Calu3 (cell line): ENCODE data around the gene GIN1.

DNA sequence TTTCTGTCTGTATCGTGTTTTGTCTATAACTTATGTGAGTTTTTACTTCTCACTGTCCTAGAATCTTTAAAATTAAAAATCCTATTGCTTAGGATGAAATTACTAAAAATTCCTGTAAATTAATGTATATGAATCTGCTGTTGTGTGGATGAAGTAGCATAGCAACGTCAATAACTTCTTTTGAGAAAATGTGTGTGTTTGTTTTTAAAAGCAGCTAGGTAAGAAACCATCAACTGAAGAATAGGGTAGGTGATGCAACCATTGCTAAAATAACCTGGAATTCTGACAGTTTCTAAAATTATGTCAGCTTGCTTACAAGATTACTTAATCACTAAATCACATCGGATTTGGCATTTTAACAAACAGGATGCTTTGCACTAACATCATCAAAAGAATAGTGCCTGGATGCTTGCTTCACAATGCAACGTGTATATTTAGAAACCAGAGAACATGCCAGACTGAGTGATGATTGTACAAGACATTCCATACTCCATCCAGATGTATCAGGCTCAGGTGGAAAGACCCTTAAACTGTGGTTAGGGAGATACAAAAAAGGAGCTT lies 43.8 kb downstream of the PAM start:
- PRO-cap: no peak

GRCh38 chr5:102865112-102865545 lies 110.0 kb downstream of the PAM start:
- PRO-cap: no peak

- PRO-cap: no peak
Measured at GRCh38 chr5:102948238-102948670, 171.7 kb downstream of the GIN1 start.

DNA sequence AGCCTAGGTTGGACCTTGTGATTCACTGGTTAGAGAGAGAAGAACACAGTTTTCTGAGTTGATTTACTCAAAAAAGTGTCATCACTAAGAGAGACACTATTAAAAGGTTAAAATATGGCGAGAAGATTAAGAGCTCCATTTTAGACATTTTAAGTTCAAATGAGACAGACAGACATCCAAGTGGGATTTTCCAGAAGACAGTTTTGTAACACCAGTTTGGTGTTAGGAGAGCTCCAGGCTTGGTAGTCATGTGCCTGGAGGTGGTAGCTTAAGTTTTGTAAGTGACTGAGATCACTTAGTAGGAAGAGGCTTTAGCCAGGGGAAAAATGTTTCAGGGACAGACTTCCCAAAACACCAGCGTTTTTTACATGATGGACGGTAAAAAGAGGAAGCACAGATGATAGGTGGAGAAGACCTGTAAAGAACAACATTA lies 150.3 kb downstream of the GIN1 start:
- PRO-cap: no peak

- PRO-cap: bidirectional peak, plus-strand start at chr5:103119427, minus-strand start at chr5:103119258
Measured at GRCh38 chr5:103119175-103119489, 806 bp downstream of the GIN1 start.

- PRO-cap: bidirectional peak, plus-strand start at chr5:103119866, minus-strand start at chr5:103119800; bidirectional peak, plus-strand start at chr5:103120322, minus-strand start at chr5:103120138
Measured at GRCh38 chr5:103119490-103120438, at the start of gene GIN1. TSS of gene GIN1 (minus strand) at chr5:103120138.

GRCh38 chr5:104540613-104541095 lies 978.1 kb upstream of the NUDT12 start:
- PRO-cap: no peak

- PRO-cap: no peak
Measured at GRCh38 chr5:106856824-106857061, 814.0 kb downstream of the EFNA5 start.

GRCh38 chr5:106980628-106981319 lies 690.0 kb downstream of the EFNA5 start:
- PRO-cap: no peak

DNA sequence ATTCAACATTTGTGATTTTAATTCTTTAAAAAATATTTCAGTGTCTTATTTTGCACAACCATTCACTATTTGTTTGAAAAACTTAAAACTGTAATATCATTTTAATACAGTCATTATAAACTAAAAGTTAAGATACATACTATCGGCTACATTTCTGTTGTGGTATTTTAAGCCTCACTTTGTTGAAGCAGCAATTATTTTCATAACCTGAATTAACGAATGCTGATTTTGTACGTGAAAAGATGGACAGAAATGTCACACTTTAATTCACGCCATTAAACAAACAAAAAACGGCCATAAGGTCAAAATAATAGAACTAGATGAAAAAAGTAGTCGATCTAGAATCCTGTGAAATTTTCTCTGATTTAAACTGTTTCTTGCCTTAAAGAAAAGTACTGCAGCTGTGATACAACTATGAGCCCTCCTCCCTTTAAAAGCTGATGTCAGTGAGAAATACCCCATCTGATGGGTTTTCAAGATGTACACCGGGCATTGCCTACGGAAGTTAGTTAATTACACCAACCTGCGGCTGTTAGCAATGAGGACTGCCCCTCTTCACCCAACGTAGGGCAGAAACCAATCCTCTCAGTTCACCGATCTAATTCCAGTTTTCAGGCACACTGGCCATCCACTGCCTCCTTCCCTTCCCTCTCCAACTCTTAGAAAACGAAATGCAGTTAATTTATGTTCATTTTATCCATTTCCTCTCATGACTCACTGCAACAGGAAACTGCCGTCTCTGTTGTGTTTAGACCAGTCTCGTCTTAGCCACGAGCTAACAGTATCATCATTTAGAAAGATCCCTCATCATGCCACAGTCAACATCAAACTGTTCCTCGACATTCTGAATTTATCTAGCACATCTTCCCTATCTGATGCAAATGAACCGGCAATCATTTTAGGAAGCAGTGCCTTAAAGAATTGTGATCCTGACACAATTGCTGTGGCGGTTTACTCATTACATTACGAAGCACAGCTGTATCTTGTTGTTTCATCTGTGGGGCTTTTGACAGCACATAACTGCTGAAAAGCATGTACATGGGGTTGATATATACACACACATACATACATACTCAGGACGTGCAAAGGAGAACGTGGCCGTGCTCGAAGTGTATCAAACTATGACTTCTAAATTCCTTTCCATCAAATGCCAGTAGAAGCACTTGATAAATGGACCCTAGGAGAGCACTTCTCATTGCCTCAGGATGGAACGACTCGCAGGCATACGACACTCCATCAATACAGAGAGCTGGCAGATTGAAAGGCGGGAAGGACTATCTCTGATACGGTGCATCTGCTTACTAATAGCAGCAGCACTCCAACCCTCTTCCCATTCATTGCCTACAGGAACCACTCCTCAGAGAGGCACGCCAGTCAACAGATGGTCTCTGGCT lies 168.7 kb downstream of the EFNA5 start:
- PRO-cap: no peak

DNA sequence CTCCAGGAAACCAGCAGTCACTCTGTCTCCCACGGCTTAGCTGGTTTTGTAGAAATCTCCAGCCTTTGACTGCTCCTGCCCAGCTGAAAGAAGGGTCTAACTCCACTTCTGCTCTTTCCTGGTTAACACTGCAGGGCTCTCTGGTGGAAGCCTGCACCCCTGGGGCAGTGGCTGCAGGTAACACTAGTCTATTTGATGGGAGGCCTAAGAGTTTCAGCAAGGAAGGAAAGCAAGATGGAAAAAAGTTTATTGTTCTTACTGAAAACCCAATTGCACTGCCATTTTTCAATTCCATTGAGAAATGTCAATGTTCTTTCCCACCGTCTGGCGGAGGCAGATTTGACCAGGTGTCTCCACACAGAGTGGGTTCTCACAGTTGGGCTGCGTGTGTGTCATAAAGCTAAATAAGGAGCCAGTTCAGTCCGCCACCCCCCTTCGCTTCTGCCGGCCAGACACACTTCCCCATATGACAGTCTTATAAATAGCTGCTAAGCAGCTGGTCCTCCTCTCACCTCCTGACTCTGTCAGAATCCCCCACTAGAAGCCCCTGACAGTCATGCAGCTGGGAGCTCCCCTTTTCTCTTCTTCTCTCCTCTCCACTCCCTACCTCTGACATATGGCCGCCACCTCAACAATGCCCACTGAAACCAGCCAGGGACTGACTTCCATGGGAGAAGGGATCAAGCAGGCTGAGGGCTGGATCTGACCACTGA lies 141.7 kb upstream of the EFNA5 start:
- PRO-cap: no peak

DNA sequence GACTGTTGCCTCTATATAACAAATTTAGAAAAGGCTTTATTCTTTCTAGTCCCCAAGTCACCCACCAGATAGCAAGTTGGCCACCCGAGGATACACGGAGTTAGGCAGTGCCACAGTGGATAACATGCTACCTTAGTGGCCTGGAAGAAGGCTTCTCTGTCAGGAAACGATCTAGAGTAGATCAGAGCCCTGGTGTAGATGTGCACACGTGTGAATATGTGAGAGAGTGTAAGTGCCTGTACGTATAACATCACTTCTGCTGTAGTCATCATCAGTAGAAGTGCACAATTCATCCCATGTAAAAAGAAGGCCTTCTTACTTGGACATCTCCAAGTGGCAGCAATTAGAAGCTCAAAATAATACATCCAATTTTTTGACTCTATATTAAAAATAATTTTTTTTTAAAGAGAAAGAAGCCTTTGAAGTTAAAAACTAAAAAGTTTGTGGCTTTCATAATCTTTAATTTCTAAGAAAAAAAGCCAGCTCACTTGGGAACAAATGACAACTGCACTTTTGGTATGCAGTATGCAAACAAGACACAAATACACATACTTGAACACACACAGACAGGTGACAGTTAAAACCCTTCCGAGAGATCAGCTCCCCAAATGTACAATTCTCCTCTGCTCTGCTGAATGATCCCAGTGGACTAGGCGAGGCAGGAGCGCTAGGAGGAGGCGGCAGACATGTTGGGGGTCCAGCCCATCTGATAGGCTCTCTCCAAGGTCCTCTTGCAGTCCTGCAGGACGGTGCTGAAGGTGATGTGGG lies 190.5 kb upstream of the EFNA5 start:
- PRO-cap: no peak

- PRO-cap: no peak
Measured at GRCh38 chr5:108360622-108361331, 21.1 kb downstream of the FBXL17 start.

- PRO-cap: no peak
Measured at GRCh38 chr5:108686114-108686642, 61.5 kb upstream of the FER start.

- PRO-cap: no peak
Measured at GRCh38 chr5:109051279-109052093, 303.8 kb downstream of the FER start.

- PRO-cap: no peak
Measured at GRCh38 chr5:109411425-109412176, 1.8 kb upstream of the PJA2 start.

- PRO-cap: no peak
Measured at GRCh38 chr5:109412998-109414029, 3.5 kb upstream of the PJA2 start.

- PRO-cap: no peak
Measured at GRCh38 chr5:109701732-109702096, 12.0 kb downstream of the MAN2A1 start.

GRCh38 chr5:109709185-109709555 lies 19.4 kb downstream of the MAN2A1 start:
- PRO-cap: no peak

GRCh38 chr5:109713272-109713881 lies 23.6 kb downstream of the MAN2A1 start:
- PRO-cap: no peak